ENCODE data around the genes HSD17B13, SPARCL1, HERC6 and PIGY.

DNA sequence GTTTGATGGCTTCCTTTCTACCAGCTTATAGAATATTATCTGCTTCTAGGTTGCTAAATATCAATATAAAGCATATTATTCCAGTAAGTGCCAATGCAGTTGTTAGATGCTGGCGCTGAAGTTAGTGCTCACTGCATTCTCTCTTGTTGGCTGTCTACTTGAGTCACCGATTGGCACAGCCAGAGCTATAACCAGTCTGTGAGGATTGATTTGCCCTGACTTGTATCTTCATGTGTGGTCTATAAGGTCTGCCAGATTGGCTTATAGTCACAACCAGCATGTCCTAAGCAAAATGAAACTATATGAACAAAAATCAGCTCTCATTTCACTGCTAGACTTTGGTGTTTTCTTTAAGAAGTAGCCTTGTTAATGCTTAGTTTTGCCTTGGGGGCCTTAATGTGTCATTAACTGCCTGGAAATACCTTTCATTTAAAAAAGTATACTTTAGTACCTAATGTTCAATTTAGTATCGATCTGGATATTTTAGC lies 98.7 kb downstream of the KLHL8 start:
- RRBS: no CpG with 5 or more reads among the region's 3 CpGs

- RRBS: no CpG with 5 or more reads among the region's 4 CpGs
Observed at GRCh38 chr4:87322515-87323292, at the start of gene HSD17B13. Gene HSD17B13 (minus strand): TSS chr4:87322882.

- RRBS: no CpG with 5 or more reads among the region's 23 CpGs
Observed at GRCh38 chr4:87389917-87390501, 979 bp downstream of the HSD17B11 start.

DNA sequence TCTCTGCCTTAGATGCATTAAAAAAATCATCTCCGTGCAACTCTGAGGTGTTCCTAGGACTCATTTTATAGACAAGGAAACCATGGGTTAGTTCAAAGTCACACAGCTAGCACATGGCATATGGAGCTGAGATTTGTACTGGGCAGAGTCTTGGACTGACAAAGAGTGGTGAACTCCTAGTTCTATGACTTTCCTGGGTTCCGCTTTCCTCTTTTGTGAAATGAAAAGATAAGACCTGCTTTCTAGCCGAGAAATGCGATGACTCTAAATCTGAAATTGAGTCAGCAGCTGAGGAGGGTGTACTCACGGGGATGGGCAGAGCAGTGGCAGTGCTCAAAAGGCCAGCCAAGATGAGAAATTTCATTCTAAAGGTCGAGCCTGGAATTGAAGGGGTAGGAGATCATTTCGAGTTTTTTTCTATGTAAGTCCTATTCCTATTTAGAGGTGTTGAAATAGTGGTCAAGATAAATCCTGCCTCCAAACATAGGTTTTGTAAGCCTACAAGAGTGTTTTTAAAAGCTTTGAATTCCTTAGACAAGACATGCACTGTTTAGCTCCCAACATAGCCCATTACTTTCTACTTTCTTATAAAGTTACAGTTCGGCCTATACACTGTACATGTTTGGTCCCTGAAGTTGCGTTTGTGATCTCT lies 47.0 kb downstream of the NUDT9 start:
- RRBS: no CpG with 5 or more reads among the region's 9 CpGs

DNA sequence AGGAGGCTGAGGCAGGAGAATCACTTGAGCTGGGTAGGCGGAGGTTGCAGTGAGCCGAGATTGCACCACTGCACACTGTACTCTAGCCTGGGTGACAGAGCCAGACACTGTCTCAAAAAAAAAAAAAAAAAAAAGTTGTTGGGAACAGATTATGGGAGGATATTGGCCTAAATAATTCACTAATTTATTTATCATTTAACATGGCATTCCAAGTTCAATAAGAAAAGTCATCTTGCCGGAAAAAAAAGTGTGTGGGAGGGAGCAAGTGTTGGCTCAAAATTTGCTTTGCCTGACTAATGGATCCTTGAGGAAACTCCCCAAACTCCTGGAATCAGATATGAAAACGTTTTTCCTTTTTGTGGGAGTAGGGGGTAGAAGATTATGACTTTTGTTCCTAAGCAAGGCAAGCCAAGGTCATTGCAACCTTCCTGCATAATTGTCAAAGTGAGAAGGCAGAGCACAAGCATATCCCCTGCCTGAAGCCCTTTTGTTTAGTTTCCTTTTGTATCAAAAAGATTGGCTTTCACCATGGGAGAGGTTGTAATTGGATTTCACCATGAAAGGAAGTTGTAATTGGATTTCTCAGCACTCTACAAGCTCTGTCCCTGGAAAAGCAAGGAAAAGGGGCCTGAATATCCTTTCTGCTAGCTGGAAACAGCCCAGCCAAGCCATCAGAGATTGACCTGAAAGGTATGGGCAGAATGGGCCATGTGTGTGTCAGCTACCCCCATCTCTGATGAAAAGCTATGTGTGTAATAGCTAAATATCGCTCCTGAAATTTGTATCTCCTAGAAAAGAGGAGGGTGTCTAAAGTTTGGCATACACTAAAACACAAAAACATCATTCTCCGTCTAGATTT lies 8.8 kb downstream of the SPARCL1 start:
- RRBS: no CpG with 5 or more reads among the region's 6 CpGs

- RRBS: no CpG with 5 or more reads among the region's 5 CpGs
Observed at GRCh38 chr4:87521260-87522459, 7.5 kb downstream of the SPARCL1 start.

- RRBS: no CpG with 5 or more reads among the region's 9 CpGs
Observed at GRCh38 chr4:87528798-87529764, at the start of gene SPARCL1. Gene SPARCL1 (minus strand): TSS chr4:87529376.

DNA sequence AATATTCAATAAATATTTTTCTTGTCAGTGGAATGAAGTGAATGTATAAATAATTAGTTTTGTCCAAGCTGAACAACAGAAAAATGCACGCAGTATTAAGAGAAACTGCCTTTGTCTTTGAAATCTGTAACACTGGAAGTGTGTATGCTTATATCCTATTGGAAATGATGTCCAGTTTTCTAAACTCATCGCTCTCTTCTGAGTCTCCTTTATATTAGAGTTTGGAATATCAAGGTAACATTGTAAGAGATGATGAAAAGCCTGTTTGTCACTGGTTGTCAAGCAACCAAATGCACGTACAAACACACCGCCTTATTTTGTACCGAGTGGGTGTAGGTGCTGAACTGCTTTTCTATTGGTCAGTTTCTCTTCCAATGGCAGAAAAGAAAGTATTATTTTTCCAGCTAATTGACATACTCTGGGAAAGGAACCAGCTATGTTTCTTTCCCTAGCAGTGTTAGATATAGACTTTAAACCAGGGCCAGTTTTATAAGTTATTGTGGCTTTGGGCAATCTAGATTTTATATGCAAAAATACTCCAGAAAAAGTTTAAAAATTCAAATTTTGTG lies 6.6 kb upstream of the PPM1K start:
- RRBS: no CpG with 5 or more reads among the region's 5 CpGs

- RRBS: 3% methylated on average over 8 of the region's 46 CpGs
Observed at GRCh38 chr4:88378618-88379251, at the start of gene HERC6. Gene HERC6 (plus strand): TSS chr4:88378852.

DNA sequence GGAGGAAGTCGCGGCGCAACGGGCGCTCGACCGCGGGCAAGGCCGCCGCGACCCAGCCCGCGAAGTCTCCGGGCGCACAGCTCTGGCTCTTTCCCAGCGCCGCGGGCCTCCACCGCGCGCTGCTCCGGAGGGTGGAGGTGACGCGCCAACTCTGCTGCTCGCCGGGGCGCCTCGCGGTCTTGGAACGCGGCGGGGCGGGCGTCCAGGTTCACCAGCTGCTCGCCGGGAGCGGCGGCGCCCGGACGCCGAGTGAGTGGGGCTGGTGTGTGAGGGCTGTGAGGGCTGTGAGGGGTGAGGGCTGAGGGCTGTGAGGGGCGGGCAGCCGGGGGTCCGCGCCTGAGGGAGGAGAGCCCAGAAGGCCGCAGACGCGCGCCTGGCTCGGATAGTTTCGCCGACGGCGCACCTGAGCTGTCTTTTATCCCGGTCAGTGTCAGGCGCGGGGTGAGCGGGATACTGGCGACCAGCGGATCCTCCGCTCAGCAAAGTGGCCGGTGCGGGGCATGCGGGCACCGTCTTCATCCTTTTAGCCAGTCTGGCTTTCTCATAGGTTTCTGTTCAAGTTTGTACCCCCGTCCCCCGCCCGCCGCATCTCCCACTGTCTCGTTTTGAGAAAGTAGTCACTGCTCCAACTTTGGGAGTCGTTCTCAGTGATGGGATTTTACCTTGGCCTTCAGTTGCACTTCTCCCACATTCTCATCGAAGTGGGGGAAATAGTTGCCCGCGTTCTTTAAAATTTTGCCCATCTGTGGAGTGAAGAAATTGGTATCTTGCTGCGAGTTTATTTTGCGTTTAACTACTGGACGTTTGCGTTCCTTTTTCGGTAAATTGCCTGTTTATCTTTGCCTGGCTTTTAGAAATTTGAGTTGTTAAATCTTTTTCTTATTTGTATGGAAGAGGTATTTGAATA lies 620 bp downstream of the HERC5 start:
- RRBS: 17% methylated on average over 42 of the region's 80 CpGs

DNA sequence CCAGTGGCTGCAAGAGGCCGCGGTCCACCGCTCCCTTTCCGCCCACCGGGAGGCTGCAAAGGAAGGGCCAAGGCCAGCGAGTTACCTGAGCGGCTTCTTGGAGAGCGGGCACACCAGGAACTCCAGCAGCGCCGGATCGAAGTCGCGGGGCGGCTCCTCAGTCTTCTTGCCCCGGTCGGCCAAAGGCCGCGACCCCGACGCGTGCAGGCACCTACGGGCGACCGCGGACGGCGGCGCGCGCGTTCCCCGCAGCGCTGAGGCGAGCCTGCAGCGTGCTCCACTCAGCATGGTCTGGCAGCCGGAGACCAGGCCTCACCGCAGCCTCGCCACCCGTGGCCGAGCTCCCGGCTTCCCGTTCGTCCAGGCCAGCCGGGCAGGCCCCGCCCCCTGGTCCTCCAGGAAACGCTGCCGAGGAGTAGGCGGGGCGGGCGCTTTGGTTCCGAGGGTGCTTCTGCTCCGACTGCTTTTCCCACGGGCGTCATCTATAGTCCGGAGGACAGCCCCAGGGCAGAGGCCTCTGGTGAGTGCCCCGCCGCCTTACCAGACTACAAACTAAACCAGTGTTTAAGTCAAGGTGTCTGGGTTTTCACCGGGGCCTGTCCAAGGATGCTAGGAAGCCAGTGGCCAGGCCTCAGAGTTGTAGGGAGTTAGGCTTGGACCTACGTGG lies at the start of gene PIGY:
PIGY (minus strand) TSS at position 364 of the 667 bp plus-strand sequence.
- RRBS: 1% methylated on average over 14 of the region's 59 CpGs

DNA sequence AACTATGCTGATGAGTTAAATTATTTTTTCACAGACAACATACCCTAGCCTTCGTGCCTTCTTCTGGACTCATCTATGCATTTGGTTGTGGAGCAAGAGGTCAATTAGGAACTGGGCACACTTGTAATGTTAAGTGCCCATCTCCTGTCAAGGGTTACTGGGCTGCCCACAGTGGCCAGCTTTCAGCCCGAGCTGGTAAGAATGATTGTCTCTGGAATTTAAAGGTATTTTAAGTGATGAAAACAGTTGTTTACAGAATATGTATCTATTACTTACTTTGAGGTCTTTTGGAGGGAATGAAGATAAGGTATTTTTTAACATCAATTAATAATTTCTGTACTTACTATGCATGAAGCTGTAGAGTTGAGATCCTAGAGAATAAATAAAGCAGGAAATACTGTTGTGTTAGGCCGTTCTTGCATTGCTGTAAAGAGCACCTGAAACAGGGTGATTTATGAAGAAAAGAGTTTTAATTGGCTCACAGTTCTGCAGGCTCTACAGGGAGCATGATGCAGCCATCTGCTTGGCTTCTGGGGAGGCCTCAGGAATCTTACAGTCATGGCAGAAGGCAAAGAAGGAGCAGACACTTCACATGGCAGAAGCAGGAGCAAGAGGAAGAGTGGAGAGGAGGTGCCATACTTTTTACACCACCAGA lies 41.7 kb downstream of the NAP1L5 start:
- RRBS: no CpG with 5 or more reads among the region's 3 CpGs

DNA sequence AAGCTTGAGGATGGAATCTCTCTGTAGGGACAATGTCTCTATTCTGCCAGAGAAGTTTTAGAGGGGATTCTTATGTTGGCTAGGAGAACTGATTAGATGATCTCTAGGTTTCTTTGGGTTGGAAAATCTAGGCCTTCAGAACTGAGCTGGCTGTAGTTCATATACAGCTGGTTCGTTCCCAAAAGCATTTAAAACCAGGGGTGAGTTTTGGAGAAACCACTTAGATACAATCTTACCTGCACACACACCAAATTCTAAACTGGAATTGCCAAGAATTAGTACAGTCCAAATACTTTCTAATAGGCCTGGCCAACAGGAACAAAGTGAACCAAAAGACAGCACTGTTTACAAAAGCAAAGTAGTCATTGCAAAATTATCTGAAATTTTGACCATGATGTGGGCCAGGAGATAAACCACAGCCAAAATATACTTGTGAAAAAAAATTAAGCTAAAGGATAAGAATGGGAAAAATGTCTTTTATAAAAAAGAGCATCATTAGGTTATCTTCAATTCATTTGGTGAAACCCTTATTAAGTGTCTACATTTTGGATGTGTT lies 37.9 kb upstream of the NAP1L5 start:
- RRBS: no CpG with 5 or more reads among the region's 1 CpG

DNA sequence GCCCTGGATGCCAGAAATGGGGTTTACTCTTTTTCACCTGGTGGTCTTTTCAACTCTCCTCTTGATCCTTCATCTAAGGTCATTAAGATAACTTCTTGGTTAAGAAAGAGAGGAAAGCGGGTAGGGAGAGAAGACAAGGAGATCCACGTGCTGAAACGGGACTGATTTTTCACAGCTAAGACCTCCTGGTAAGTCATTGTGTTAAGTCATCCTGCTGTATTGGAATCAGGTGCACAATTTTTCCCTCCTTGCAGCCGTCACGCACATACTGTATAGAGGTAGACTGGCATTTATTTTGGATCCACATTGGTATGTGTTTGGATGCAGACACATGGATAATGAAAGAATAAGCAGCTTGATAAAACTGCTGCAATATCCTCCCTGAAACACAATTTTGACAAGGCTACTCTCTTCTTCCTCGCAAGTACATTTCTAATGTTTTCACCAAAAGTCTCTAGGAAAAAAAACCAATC lies 60.1 kb upstream of the NAP1L5 start:
- RRBS: no CpG with 5 or more reads among the region's 6 CpGs

- RRBS: no CpG with 5 or more reads among the region's 3 CpGs
Observed at GRCh38 chr4:89029771-89030236, 27.2 kb downstream of the FAM13A start.

DNA sequence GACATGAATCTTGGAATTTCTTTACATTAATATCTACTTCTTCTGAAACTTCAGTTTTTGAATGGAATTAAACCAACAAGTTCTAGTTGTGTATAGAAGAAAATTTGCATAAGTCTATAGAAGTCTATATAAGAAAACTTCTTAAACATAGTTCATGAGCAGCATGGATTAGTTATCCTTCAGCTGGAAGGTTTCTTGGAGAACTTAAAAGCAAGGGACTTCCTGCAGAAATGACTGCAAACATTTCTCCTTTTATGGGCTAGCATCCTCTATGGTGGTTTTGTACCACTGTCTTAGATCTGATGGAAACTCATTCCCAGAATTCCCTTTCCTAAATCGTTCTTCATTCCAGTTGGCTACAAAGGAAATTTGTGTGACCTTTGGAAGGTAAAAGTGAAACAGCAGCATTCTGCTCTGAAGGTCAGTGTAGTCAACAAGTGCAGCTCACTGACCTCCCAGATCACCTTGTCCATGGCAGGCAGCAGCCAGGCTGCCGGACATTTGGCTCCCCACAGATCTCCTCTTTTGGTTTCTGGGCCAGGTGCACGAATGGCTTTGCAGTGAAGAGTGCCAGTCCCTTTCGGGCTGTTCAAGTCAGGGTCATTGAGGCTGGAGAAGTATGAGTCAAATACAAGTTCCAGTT lies 14.5 kb downstream of the GPRIN3 start:
- RRBS: no CpG with 5 or more reads among the region's 4 CpGs

GRCh38 chr4:89305713-89306350 lies 1.8 kb downstream of the GPRIN3 start:
- RRBS: no CpG with 5 or more reads among the region's 7 CpGs